Endothelial cell (in vitro differentiated cells): ENCODE data around the genes ITGA6 and CIR1.

GRCh38 chr2:172427254-172428209, at the start of gene ITGA6:
Gene ITGA6 (plus strand): TSS chr2:172427586.
- PRO-cap, result unidirectional peak, plus-strand start at chr2:172427595

GRCh38 chr2:172438437-172438947, 11.1 kb downstream of the ITGA6 start:
- PRO-cap, result no peak

- PRO-cap, result no peak
Observed at GRCh38 chr2:172497853-172498335, 58.0 kb upstream of the PDK1 start.

GRCh38 chr2:172783052-172783503, 47.4 kb downstream of the RAPGEF4 start:
- PRO-cap, result no peak

DNA sequence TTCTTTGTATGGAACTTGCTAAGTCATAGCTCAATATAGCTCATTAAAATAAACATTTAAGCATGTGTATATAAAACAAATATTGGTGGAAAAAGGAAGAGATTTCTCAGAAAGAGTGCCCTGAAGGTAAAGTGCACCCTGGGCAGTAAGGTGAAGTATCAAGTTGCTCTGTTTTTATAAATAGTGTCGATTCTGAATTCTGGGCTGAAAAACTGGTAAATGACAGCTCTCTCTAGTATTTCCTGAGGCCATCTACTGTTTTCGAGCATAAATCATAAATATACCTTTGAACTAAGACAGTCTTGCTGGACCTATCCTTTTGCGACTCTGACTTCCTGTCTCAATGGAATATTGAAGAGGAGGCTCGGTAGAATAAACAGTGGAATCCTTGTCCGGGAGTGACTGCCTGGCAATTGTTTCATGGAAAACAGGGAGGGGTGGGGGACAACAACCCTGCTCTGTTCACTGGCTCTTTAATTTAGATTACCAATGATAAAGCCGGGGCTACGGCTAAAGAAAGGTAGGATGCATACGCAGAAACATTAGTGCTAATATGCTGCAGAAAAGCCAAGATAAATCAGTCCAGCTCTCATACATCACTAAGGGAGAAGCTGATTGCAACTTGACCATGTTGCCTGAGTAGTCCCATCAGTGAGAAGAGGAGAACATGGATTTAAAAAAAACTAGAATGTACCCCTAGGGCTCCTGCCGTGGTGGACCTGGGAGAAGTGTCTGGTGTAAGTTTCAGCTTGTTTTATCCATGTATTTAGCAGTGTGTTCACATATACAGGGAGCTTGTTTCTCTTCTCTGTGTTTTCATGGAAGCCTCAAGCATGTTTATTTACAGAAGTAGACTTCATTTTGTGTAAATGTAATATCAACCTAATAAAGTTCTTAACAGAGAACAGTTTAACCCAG, 124.2 kb downstream of the RAPGEF4 start:
- PRO-cap, result bidirectional peak, plus-strand start at position 343 of the sequence, minus-strand start at position 345 of the sequence

DNA sequence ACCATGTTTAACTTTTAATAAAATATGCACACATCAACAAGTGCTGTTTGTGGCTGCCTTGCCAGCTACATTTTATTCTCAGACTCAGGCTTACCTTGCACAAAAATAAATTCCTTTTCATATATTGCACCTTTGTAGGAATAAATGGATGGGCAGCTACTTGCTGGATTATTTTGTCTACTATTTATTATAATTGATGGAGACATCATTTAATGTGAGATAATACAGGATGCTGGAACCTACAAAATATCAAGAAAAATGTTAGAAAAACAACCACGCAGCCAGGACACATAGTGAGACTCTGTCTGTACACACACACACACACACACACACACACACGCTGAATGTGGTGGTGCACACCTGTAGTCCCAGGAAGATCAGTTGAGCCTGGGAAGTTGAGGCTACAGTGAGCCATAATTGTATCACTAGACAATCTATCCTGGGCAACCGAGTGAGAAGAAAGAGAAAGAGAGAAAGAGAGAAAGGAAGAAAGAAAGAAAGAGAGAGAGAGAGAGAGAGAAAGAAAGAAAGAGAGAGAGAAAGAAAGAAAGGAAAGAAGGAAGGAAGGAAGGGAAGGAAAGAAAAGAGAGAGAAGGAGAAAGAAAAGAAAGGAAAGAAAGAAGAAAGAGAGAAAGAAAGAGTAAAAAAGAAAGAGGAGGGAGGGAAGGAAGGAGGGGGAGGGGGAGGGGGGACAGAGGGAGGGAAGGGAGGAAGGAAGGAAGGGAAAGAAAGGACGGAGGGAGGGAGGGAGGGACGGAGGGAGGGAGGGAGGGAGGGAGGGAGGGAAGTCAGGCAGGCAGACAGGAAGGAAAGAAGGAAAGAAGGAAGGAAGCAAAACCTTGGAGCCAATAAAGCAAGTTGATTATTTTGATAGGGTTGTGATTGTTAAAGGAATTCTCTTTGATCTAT, 150.1 kb upstream of the MAP3K20 start:
- PRO-cap, result no peak

DNA sequence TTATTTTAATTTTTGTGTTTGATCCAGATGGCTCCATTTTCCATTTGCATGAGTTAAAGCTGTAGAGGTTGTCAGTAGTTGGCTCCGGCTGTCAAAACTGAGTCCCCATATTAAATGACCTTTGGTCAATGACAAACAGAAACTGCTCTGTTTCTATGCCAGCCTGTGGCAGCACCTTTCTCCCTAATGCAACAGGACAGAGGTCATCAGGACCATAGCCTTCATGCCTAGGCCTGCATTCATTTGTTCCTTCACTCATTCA, 108.1 kb upstream of the MAP3K20 start:
- PRO-cap, result no peak

DNA sequence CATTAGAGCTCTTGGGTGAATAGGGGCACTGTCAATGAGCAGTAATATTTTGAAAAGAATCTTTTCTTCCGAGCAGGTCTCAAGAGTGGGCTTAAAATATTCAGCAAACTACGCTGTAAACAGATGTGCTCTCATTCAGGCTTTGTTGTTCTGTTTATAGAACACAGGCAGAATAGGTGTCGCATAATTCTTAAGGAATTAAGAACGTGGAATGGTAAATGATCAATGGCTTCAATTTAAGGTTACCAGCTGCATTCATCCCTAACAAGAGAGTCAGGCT, 3.3 kb upstream of the CDCA7 start:
- PRO-cap, result no peak

- PRO-cap, result no peak
Observed at GRCh38 chr2:173654087-173654573, 299.5 kb downstream of the CDCA7 start.

DNA sequence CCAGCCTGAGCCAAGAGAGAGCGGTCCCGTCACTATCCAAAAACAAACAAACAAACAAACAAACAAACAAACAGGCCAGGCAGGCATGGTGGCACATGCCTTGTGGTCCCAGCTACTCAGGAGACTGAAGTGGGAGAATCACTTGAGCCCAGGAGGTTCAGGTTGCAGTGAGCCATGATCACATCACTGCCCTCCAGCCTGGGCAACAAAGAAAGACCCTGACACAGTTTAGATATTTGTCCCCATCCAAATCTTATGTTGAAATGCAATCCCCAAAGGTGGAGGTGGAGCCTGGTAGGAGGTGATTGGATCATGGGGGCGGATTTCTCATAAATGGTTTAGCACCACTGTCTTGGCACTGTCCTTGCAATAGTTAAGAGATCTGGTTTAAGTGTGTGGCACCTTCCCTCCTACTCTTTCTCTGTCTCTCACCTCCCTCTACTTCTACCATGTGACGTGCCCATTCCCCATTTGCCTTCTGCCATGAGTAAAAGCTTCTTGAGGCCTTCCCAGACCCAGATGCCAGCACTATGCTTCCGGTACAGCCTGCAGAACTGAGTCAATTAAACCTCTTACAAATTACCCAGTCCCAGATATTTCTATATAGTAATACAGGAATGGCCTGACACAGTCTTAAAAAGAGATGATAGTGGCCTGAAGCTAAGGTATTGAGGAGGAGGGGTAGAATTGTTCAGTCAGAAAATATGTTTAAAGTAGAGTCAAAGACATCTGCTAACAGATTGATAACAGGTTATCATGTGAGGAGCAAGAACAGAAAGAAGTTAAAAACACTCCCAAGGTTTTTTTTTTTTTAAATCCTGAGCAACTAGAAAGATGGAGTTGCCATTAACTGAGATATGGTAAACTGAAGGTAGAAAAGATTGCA, 43.4 kb downstream of the SP3 start:
- PRO-cap, result unidirectional peak, minus-strand start at position 442 of the sequence

- PRO-cap, result no peak
Observed at GRCh38 chr2:173929608-173930062, 35.5 kb downstream of the SP3 start.

- PRO-cap, result no peak
Observed at GRCh38 chr2:173947602-173948193, 17.5 kb downstream of the SP3 start.

GRCh38 chr2:174023595-174024663, 58.8 kb upstream of the SP3 start:
- PRO-cap, result unidirectional peak, minus-strand start at chr2:174023921

DNA sequence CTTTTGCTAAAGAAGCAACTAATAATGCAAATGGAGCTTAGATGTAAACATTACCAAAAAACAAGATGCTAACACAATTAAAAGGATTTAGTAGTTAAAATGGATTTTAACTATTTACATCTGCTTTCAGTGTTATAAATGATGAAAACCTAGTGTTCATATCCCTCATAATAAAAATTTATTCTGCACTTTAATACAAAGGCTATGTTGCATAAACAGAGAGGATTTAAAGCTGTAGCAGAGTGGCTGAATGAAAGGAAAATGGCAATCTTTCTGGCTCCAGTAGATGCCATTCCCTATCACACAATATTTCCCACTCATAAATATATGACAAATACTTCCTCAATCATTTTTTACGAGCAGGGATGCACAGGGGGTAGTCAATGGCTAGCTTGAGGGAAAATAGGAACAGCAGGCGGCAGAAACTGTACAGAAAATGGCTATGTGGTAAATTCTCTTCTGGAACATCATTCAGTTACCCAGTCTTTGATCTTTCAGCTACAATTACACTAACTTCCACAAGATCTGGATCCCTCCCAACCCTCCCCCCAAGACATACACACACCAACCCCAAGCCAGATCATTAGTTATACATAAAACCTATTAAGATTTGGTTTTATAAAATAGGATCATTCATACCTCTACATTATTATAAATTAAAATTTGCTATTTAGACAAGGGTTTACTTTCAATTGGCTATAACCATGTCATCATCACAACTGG, 127.2 kb downstream of the OLA1 start:
- PRO-cap, result no peak

- PRO-cap, result no peak
Observed at GRCh38 chr2:174208390-174209456, 39.6 kb downstream of the OLA1 start.

DNA sequence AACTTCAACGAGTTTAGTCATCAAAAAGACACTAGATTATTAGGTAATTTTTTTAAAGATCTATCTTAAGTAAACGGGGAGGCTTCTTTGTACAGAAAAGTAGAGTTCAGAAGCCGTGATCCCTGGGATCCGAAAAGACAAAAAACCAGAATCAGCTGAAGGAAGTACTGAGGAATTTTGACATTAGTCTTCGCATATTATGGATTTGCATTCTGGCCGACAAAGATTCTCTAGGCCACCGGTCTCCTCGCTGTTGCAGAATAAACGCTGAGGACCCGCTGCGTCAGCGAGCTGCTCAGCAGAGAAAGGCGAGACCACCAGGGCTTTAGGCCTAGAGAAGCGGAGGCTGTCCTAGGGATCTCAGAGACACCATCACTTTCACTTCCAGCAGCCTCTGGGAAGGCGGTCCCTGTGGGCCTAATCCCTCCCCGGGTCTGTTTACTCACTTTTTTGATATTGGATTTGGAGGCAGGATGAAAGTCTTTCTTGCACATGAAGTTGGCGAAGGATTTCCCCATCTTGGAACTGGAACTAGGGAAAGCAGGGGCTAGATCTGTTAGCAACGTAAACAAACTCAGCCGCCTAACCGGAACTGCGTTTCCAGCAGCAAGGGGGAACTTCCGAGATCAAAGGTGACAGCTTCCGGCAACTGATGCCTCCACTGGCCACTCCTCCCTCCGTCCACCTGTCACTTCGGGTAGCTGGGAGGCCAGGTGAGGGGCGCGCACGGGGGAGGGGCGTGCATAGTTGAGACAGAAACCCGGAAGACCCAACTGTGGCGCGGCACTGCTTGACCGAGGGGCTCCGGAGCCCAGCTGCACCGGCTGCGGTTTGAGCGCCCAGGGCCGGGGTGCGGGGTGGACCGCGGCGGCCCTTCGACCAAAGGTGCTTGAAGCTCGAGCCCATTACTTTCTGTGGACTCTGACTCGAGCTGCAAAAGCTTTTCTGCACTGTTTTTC, at the start of gene CIR1:
TSS of gene CIR1 (minus strand) at position 608 of the 959 bp plus-strand sequence.
- PRO-cap, result bidirectional peak, plus-strand start at position 375 of the sequence, minus-strand start at position 396 of the sequence; bidirectional peak, plus-strand start at position 772 of the sequence, minus-strand start at position 594 of the sequence

- PRO-cap, result no peak
Observed at GRCh38 chr2:174398078-174398757, 2.7 kb downstream of the SCRN3 start.

DNA sequence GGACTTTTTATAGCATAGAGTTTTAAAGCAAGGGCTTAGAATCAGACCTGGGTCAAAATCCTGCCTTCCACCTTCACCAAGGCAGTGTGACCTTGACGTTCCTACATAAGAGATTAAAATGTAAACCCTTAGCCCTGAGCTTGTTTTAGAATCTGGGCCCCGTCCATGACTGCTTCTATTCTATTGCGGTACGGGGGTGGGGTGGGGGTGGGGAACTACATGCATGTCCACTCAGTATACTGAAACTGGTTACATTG, 638 bp upstream of the GPR155 start:
- PRO-cap, result no peak

DNA sequence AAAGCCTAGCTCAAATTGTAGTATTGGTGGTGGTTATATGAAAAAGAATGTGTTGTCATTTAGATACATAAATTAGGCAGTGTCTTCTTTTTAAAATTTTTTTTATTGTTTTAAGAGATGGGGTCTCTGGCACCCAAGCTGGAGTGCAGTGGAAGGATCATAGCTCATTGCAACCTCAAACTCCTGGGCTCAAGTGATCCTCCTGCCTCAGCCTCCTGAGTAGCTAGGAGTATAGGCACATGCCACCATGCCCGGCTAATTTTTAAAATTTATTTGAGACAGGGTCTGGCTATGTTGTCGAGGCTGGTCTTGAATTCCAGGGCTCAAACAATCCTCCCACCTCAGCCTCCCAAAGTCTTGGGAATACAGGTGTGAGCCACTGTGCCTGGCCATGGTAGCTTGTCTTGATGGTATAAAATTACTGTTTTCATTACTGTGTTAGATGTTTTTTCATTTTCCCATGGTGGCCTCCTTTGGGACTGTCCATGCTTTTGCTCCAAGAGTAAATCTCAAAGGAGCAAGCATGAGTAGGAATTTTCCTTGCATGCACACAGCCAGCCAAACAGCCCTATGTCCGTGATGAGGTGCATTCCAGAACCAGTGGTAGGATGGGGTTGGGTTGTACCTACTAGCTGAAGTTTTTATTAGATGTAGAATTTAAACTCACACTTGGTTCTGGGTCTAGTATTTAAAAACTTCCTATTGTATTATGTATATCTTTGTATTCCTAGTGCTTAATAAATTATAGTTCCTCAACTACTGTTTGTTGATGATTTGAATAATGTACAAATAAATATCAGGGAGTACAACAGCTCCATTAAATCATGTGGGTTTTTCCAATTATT, 42.1 kb downstream of the WIPF1 start:
- PRO-cap, result no peak

GRCh38 chr2:174608145-174608867, 10.7 kb upstream of the WIPF1 start:
- PRO-cap, result no peak